Breast epithelium (tissue), 2 donors: Measurements from ENCODE around the gene FOXL3.

DNA sequence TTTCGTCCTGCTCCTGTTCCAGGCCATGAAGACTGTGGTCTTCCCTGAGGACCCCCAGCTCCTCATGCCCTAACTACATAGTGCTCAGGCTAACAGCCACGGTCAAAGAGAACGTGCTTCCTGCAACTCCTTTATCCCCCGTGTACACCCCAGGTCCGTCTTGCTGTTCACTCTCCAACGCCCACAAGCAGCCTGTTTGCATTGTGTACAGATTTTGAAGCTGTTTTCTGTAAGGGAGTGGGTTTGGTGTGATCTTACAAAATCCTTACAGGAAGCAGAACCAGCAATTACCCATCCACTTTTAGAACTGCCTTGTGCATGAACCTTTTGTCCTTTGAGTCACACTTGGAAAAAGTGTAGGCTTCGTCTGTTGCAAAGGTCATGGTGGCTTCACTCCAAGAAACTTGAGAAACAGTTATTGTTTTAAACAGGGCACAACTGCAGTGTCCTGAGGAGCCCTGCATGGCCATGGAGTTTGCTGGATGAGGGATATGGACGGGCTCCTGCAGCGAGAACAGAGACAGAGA, 76.9 kb upstream of the FAM20C start:
- PRO-cap: no peak
- RAMPAGE, long total RNA, 2 experiments: no peak in any of the 2 experiments

DNA sequence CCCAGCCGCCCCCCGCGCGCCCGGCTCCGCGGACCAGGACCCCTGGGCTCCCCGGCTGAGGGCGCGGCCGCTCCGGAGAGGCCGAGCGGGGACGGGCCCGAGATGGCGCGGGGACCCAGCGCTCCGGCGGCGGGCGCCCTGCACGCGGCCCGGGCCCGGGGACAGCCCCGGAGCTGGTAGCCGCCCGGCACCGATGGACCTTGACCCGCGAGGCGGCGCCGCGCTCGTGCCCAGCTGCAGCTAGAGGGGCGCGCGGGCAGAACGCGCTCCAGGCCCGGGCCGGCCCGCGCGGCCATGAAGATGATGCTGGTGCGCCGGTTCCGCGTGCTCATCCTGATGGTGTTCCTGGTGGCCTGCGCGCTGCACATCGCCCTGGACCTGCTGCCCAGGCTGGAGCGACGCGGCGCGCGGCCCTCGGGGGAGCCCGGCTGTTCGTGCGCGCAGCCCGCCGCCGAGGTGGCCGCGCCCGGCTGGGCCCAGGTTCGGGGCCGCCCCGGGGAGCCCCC, 588 bp downstream of the FAM20C start:
- PRO-cap: no peak
- RAMPAGE, long total RNA, 2 experiments: no peak in any of the 2 experiments

GRCh38 chr7:194945-195475, 2.6 kb downstream of the FAM20C start:
- PRO-cap: no peak
- RAMPAGE, long total RNA, 2 experiments: no peak in any of the 2 experiments

GRCh38 chr7:197668-197967, 5.2 kb downstream of the FAM20C start:
- PRO-cap: no peak
- RAMPAGE, long total RNA, 2 experiments: no peak in any of the 2 experiments

GRCh38 chr7:202691-203340, 10.4 kb downstream of the FAM20C start:
- PRO-cap: no peak
- RAMPAGE, long total RNA, 2 experiments: no peak in any of the 2 experiments

GRCh38 chr7:226011-227007, 33.9 kb downstream of the FAM20C start:
- PRO-cap: no peak
- RAMPAGE, long total RNA, 2 experiments: no peak in any of the 2 experiments

GRCh38 chr7:289786-290187, at the start of gene FOXL3:
Gene FOXL3, plus strand, starts transcription at chr7:290170.
- PRO-cap: no peak
- RAMPAGE, long total RNA, 2 experiments: no peak in any of the 2 experiments

DNA sequence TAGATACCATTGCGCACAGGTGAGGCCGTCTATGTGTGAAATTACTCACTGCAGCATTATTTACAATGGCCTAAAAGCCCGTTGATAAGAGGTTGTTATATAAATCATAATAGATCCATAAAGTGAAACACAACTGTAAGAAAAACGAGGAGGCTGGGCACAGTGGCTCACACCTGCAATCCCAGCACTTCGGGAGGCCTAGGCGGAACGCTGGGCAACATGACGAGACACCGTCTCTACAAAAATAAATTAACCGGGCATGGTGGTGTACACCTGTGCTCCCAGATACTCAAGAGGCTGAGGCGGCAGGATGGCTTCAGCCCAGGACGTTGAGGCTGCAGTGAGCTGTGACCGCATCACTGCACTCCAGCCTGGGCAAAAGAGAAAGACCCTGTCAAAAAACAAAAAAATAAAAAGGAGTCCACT, 40.0 kb downstream of the FOXL3 start:
- PRO-cap: no peak
- RAMPAGE, long total RNA, 2 experiments: no peak in any of the 2 experiments

- PRO-cap: no peak
- RAMPAGE, long total RNA, 2 experiments: no peak in any of the 2 experiments
Observed at GRCh38 chr7:333495-333892, 43.5 kb downstream of the FOXL3 start.

DNA sequence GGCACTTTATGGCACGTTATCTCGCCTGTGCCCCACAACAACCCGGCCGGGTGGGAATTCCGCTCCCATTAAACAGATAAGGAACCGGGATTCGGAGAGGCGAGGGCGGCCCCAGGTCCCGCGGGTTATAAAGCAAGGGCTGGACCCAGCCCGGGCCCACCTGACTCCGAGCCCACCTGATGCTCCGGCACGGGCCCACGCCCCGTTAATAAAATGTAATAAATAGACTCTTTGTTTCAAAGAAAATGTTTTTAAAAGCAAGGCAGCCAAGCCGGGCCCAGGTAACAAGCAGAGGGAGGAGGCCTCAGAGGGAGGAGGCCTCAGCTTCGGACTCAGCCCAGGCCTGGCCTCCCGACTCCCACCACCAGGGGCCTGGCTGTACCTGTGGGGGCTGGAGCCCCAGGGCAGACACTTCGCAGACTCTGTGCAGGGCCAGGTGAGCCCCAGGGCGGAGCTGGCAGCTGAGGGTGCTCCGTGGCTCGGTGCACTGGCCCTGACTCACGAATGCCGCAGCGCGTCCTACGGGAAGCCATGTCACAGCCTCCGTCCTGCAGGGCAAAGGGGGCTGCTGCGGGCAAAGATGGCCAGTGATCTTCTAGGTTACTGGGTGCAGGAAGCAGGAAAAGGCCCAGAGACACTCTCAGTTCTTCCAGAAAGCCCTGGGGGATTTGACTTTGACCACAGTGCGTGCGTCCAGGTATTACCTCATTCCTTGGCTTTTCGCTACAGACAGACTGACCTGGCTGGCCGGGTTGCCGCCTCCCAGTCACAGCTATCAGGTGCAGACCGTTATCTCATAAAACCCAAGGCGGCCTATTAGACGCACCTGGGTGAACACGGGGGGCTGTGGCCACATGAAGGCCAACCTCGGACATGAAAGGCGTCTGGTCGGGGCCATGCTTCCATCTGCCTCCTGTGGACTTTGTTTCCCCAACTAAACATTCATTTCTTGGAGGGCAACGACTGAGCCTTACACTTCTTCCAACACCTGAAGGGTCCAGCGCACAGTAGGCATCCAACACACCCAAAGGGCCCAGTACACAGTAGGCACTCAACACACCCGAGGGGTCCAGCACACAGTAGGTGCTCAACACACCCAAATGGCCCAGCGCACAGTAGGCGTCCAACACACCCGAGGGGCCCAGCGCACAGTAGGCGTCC, 80.1 kb downstream of the FOXL3 start:
- PRO-cap: no peak
- RAMPAGE, long total RNA, 2 experiments: no peak in any of the 2 experiments

DNA sequence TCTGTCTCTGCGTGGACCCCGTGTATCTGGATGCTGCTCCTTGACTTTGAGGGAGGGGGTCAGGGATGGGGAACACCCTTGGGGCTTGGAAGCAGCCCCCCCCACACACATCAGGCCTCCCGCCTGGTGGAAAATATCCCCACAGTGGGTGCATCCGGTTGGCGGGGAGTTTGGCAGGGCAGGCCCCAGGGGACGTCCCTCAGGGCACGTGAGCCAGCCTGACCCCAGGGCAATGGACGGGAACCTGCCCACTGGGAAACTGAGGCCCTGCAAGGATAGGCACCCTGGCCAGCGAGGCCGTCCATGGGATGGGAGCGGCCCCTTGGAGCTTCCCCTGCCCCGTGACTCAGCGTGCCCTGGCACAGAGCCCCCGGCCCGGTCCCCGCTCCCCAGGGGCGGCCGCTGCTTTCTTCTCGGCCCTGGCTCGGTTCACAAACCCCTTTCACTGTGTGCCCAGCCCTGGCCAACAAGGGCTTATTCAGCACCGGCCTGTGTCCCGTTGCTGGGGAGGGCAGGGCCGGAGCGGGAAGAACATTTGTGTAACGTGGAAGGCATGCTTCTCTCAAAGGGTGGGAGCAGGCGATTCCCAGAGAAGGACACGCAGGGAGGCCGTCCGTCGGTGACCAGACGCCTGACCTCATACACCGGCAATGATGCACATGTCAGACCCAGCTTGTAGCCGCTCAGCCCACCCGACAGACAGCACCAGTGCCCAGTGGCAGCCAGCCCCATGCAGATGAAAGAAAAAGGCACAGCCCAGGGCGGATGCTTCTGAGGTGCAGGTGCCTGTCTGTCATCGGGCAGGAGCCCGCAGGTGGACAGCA, 94.6 kb downstream of the PDGFA start:
- PRO-cap: no peak
- RAMPAGE, long total RNA, 2 experiments: no peak in any of the 2 experiments

GRCh38 chr7:503549-504179, 16.0 kb downstream of the PDGFA start:
- PRO-cap: no peak
- RAMPAGE, long total RNA, 2 experiments: no peak in any of the 2 experiments

- PRO-cap: no peak
- RAMPAGE, long total RNA, 2 experiments: no peak in any of the 2 experiments
Observed at GRCh38 chr7:512755-513505, 6.7 kb downstream of the PDGFA start.

DNA sequence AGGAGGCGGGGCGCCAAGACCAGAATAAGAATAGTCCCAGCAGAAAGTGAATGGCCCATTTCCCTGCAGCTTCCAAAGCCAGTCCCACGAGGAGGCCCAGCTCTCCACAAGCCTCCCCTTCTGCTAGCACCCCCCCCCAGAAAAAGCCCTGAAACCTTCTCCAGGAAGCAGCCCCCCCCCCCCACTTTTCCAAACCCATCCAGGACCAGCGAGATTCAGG, 3.9 kb downstream of the PDGFA start:
- PRO-cap: no peak
- RAMPAGE, long total RNA, 2 experiments: no peak in any of the 2 experiments

DNA sequence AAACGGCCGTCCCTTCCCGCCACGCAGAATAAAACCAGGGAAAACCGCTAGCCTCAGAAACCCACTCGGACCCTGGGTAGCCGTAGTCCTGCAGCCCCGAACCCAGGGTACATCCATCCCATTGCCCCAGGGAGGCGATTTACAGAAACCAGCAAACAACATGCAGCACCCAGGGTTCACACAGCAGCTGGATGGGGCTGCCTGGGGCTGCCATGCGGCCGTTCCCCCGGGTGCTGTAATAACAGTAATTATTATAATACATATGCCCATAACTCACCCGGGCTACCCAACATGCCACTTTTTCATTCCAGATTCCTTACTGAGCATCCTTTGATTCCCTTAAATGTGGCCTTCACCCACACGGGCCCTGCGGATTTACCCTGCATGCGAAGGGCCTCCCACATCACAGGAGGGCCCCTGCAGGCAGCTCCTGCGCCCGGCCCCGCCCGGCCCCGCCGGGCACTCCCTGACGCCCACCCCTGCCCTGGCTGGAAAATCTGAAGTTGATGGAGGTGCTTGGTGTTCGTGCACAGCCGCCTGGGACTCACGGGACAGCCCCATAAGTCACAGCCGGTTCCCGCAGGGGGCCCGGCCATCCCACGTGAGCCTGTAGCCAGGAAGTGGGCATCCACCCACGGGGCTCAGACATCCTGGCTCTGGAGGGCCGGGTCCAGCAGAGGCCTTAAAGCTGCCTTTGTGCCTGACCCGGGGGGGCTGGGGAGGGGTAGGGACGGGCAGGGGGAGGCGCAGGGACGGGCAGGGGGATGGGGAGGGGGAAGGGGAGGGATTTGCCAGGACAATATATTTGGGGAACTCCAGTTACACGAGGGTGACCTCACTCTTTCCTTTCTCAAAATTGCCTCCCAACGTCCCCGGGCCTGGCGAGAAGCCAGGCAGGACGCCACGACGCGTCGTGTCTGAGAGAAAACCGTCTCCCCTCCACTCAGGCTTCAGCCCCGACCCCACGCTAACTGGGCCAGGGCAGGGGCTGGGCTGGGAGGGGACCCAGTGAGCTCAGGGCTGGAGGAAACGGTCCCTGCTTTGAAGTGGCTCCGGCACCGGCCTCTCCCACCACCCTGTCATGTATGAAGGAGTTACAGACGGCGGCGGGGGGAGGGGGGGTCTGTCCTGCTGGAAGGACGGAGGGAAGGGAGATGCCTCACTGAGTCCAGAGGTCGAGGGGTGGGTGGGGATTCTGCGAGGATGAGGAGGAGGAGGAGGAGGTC, 81.9 kb upstream of the PDGFA start:
- PRO-cap: no peak
- RAMPAGE, long total RNA, 2 experiments: no peak in any of the 2 experiments

DNA sequence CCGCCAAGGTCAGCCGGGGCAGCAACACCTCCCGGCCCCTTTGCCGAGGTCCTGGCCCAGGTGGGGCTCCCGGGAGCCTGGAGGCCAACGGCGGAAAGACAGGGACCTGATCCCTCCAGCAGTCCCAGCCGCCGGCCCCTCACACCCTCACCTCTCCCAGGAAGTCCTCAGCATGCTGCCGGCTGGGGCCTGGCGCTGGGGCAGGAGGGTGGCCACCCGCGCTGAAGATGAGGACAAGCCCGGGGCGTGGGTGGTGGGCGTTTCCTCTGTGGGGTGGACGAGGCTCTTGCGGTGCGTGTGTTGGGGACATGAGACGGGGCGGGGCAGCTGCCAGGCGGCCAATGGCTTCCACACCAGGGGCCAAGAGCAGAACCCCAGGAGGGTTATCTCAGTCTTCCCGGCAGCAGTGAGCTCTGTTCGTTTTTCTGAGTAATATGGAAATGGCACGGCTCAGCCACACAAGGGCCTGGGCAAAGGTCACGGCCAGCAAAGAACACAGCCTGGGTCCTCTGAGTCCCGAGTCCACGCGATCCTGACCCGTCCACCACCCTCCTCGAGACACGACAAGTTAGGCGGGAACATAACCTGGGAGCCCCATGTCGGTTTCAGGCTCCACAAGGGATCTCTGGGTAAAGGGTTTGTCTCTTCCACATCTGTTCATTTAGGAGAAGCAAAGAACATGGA, 82.9 kb upstream of the PDGFA start:
- PRO-cap: no peak
- RAMPAGE, long total RNA, 2 experiments: no peak in any of the 2 experiments

DNA sequence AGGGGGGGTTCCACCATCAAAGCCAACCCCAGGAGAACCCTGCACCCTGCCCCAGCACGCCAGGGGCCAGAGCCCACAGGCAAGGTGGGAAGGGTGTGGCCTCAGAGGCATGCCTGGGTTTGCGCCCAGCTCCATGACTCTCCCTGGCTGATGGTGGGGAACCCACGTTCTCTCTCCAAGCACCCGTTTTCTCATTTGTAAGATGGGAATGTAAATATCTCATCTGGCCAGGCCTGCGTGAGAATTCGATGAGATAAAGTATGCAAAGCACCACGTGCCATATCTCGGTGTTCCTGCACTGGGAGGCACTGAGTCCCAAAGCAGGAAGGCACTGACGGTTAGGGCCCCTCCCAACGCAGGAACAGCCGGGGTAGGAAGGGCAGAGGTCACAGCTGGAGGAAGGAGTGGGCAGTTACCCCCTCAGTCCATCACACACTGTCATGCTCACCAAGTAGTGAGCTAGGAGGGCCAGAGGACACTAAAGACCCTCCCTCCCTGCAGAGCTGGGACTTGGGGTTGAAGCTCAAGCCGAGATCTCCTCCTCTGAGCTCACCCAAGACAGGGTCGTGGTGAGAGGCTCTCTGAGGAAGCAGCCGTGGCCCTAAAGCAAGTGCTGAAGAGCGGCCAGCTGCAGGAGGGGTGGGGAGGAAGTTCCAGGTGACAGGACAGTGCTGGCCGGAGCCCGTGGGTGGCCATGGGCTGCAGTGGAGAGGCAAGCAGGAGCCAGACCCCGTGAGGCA, 27.3 kb upstream of the DNAAF5 start:
- PRO-cap: no peak
- RAMPAGE, long total RNA, 2 experiments: no peak in any of the 2 experiments

- PRO-cap: no peak
- RAMPAGE, long total RNA, 2 experiments: no peak in any of the 2 experiments
Observed at GRCh38 chr7:731049-731594, 4.0 kb upstream of the PRKAR1B start.

DNA sequence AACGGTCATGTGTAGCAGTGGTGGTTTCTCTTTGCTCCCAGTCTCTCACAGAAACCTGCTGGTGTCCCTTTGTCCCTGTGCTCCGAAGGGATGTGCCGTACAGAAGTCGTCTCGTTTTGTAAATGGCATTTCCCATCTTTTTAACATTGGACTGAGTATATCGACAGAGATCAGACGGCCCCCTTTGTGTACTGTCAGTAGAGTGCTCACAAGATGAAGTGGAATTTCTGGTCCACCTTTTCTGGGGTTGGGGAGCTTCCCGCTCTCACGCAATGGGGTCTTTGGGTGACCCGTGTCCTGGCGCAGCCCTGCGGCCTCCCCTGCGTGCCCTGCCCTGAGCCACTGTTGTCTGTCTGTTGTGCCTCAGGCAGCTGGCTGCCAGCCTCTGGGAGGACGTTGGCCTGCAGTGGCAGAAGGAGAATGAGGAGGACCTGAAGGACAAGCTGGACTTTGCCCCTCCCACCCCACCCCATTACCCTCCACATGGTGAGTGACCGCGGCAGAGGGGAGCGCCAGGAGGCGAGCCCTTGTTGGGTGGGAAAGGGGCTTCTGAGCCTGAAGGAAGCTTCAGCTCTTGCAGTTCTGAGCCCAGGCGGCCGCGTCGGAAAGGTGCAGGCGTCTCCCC, 14.0 kb upstream of the PRKAR1B start:
- PRO-cap: no peak
- RAMPAGE, long total RNA, 2 experiments: no peak in any of the 2 experiments

GRCh38 chr7:816013-816561, 16.2 kb upstream of the SUN1 start:
- PRO-cap: bidirectional peak, plus-strand start at chr7:816643, minus-strand start at chr7:816383
- RAMPAGE, long total RNA, 2 experiments: no peak in any of the 2 experiments